Measurements from ENCODE around the genes SLC38A1 and SLC38A2.

GRCh38 chr12:45244511-45245125 is 28.7 kb downstream of the ANO6 start:
- RRBS, 2 experiments: no CpG with 5 or more reads among the region's 9 CpGs

DNA sequence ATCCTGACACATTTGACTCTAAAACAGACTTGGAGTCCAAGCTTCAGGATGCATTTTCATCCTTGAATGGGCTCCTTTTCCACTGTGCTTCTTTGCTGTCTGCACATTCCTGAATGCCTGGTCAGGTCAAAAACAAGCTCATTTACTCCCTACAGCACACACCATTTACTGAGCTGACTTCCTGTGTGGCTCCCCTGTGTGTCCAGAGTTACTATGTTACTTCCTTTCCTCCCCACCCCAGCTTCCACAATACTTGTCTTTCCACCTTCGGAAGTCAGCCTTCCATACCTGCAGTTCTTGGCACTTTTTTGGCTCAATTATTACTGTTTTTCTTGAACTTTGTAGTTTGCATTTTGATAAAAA is 112.1 kb downstream of the ANO6 start:
- RRBS, 2 experiments: no CpG with 5 or more reads among the region's 1 CpG

- RRBS, 2 experiments: no CpG with 5 or more reads among the region's 11 CpGs
Observed at GRCh38 chr12:45392908-45393818, 177.3 kb downstream of the ANO6 start.

DNA sequence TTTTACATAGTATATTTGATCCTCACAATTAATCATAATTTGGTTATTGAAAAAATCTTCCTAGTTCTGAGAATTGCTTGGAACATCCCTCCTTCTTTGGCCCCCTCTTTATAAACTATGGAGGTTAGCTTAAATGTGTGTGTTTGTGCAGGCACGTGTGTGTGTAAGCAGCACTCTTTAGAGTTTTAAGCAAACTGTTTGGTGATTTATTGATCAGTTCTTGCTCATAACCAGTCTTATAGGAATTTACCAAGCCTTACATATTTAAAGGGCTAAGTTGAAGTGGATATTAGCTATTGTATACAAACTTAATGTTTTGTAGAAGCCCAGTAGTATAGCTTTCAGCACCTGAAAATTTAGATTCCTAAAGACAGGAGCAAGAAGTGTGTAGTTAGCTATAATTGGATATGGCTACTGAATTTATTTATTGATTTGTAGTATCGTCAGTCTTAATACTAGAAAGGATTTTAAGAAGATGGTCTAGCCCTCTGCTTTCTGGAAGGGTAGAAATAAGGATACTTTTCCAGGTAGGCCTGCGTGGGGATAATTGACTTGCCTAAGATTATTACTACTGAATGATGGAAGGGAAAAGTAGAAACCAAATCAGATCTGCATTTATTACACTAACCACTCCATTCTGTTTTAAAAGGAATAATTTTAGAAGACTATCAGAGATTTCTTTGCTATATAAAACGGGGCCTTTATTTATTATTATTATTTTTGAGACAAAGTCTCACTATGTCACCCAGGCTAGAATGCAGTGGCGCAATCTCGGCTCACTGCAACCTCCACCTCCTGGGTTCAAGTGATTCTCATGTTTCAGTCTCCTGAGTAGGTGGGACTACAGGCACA is 15.6 kb downstream of the ARID2 start:
- RRBS, 2 experiments: no CpG with 5 or more reads among the region's 6 CpGs

DNA sequence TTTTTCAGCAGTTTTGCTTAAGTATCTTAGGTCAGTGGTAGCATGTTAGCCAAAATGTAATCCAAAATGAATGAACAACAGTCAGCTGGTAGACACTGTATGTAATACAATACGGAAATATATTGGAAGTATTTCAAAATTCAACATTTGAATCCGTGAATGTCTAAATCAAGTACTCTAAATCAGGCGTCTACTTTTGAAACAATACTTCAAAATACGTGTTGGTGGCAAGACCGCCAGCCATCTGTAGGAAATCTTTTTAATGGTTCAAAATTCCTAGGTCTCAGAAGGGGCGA is 1.1 kb downstream of the SCAF11 start:
- RRBS, 2 experiments: no CpG with 5 or more reads among the region's 6 CpGs

DNA sequence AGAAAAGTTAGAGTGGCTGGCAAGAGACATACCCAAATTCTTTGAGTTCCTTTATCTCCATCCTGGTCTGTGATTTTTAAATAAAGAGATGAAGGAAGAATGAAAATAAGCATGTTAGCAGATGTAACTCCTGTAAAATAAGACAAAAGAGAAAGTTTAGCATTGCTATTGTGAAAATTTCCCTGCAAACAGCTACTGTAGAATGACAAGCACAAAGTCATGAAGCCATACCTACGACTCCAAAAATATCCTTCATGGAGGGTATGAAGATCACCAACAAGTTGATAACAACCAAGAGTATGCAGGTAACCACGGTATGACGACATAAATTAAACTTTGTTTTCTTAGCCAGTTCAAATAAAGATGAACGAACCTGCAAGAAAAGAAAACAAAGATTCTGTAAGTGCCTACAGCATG is 71.1 kb downstream of the SLC38A1 start:
- RRBS, 2 experiments: no CpG with 5 or more reads among the region's 4 CpGs

- RRBS, 2 experiments: no CpG with 5 or more reads among the region's 2 CpGs
Observed at GRCh38 chr12:46224275-46224772, 44.5 kb downstream of the SLC38A1 start.

- RRBS, 2 experiments: 2% methylated on average over 24 of the region's 63 CpGs
Observed at GRCh38 chr12:46268574-46269277, at the start of gene SLC38A1. SLC38A1 (minus strand) TSS chr12:46269043.

GRCh38 chr12:46358802-46359643 is 13.6 kb downstream of the SLC38A2 start:
- RRBS, 2 experiments: no CpG with 5 or more reads among the region's 7 CpGs

GRCh38 chr12:46361722-46362122 is 10.9 kb downstream of the SLC38A2 start:
- RRBS, 2 experiments: no CpG with 5 or more reads among the region's 2 CpGs

- RRBS, 2 experiments: no CpG with 5 or more reads among the region's 5 CpGs
Observed at GRCh38 chr12:46367676-46368027, 4.9 kb downstream of the SLC38A2 start.

- RRBS, 2 experiments: no CpG with 5 or more reads among the region's 4 CpGs
Observed at GRCh38 chr12:46370720-46371200, 1.8 kb downstream of the SLC38A2 start.

DNA sequence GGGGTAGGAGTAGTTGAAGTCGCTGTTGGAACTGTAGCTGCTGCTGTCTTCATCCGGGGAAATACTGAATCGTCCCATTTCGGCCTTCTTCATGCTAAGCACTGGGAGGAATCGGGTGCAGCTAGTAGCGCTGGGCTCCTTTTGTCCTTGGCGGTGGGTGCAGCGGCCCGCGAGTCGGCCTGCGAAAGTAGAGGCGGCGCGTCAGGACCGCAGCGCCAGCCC is 1.5 kb downstream of the SLC38A2 start:
- RRBS, 2 experiments: no CpG with 5 or more reads among the region's 17 CpGs

- RRBS, 2 experiments: no CpG with 5 or more reads among the region's 89 CpGs
Observed at GRCh38 chr12:46372233-46373211, at the start of gene SLC38A2. SLC38A2 (minus strand) TSS chr12:46372773.

DNA sequence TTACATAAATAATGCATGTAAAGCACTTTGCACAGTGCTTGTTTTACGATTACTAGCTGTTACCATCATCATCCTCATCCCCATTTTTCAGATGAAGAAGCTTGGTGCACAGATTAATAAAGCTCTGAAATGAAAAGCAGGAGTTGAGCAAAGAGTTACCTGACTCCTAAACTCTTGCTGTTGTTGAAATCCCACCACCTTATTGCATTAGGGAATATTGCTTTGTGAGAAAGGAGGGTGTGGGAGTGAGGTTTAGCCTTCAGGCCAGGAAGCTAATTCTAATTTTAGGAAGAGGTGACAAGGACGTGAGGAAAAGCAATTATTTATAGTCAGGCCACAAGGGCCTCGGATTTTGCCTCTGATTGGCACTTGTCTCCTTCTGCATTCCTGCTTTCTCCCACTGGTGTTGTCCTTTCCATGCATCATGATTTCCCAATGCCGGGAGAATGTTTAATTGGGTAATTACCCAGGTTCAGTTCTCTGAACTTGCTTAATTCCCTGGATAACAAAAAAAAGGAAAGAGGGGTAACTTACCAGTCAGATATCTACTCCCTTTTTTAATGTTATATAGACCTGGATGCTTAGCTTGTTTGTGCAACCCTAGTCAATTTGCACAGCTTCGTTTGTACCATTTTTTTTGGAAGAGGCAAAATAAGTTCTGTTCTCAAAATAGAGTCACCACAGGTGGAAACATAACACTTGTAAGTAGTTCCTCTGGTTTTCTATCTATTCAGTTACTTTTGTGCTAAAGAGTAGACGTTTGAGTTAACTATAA is 38.0 kb upstream of the SLC38A2 start:
- RRBS, 2 experiments: no CpG with 5 or more reads among the region's 6 CpGs

GRCh38 chr12:46450316-46451102 is 77.9 kb upstream of the SLC38A2 start:
- RRBS, 2 experiments: no CpG with 5 or more reads among the region's 3 CpGs

DNA sequence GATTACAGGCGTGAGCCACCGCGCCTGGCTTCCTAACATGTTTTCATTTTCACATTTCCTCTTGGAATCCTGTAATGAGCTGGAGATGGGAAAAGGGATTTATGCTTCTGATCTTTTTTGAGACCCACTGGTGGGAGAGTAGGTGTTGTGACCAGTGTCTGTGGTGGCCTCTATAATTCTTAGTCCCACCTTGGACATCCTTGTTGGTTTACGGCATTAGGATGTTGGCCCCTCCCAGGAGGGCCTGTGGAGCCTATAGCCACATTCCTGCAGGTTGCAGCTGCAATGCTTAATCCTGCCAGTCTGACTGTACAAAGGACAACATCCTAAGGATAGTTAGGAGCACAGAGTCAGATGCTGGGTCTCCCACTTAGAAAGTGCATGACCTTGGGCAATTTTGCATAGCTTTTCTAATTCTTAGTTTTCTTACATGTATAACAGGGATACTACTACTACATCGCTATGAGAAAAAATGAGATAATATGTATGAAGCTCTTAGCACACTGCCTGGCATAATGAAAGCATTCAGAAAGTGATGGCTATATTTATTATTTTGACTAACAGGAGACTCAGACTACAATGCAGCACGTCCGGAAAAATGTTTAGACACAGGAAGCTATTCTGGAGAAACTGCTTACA is 150.9 kb upstream of the SLC38A2 start:
- RRBS, 2 experiments: no CpG with 5 or more reads among the region's 7 CpGs

GRCh38 chr12:46562072-46562956 is 189.7 kb upstream of the SLC38A2 start:
- RRBS, 2 experiments: no CpG with 5 or more reads among the region's 4 CpGs

DNA sequence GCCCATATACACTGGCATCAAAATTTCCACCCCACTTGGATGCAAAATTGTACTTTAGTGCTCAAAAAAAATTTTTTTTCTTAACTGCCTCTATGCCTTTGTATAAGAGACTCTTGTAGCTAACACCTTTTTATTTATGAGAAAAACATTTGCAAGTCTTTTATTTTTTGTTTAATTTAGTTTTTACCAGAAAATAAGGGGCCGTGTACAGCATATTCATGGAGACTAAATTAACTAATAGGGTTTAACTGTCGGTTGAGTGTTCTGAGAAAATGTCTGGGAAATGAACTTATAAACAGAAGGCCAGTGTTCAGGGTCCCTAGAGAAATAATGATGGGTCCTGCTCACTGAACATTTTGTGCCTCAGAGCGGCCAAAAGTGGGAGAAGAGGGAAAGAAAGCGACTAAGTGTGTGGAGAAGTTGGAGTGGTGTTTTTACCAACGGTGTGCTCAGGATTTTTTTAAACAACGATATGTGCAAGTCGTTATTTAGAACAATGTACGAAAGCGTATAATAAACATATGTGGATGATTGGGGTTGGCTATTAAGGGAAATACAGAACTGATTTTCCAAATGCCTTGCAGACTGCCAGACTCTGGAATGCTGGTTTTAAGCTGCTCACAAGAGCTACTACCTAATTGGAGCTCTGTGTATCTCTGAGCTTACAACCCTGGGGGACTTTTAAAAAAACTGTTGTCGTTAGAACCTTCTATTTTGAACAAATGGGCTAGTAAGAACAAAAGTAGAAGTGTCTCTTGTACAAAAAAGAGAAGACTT is 166.7 kb downstream of the SLC38A4 start:
- RRBS, 2 experiments: no CpG with 5 or more reads among the region's 10 CpGs

Measured in LNCaP clone FGC (cell line).